ENCODE measurements around the genes PEAK1 and MORF4L1.

- PRO-cap, 3 experiments = no peak in any of the 3 experiments
- RAMPAGE, long total RNA, 4 experiments = no peak in any of the 4 experiments
- RRBS = no CpG with 5 or more reads among the region's 4 CpGs
These were observed 47.2 kb downstream of the PEAK1 start for GRCh38 chr15:77372603-77373183.

DNA sequence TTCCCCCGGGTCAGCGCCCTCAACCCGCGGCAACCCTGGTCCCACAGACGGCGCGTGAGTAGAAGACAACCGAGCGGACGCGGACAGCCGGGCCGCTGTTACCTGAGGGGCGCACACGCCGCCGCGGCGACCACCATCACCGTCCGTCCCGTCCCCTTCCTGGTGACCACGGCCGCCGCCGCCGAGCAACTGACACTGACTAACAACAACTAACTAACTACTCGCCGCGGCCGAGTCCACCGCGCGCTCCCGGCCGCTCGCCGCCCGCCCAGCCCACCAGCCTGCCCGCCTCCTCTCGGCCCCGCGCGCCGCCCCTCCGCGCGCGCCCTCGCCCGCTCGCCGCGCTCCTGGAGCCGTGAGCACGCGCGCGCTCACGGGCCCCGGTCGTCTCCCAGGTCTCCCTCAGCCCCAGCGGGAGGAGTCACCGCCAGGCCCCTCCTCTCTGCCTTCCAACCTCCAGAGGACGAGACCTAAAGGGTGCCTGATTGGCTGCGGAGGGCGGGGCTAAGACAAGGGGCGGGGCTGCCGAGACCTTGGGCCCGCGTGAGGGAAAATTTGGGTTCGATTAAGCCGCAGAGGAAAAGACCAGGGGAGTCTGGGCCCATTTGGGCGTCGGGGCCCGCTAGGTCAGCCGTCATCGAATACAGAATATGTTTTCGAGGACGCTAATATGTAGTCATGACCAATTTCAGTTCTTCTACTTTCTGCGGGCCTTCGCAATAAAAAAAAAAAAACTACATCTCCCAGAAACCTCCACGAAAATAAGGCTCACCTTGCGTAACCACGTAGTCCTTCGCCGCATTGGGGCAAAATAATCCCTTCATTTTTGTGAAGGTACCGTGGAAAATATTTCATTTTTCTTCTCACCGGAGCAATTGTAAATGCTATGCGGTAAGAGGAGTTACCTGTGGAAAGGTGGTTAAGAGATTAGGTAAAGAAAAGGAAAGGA is at the start of gene PEAK1:
TSS of gene PEAK1 (minus strand) at position 201 of the 949 bp plus-strand sequence.
- PRO-cap, 3 experiments = peak in 3 of 3 experiments; most common plus-strand start position 46 of the sequence (in 3); most common minus-strand start position 191 of the sequence (in 2)
- RAMPAGE, long total RNA, 4 experiments = start-site peak on the plus strand in 3 of 4 experiments, centred at positions 556 to 825 of the sequence, 36 to 290 reads per replicate; start-site peak on the minus strand in 2 of 4 experiments, centred at positions 219 to 232 of the sequence, 118 to 238 reads per replicate
- RRBS = 1% methylated on average over 9 of the region's 90 CpGs

GRCh38 chr15:77486919-77487554 is 66.3 kb downstream of the HMG20A start:
- PRO-cap, 3 experiments = peak in 1 of 3 experiments; most common plus-strand start chr15:77487255 (in 1); most common minus-strand start chr15:77487021 (in 1)
- RAMPAGE, long total RNA, 4 experiments = no peak in any of the 4 experiments
- RRBS = no CpG with 5 or more reads among the region's 6 CpGs

GRCh38 chr15:77495702-77496350 is 75.1 kb downstream of the HMG20A start:
- PRO-cap, 3 experiments = peak in 1 of 3 experiments; most common plus-strand start chr15:77496018 (in 1)
- RAMPAGE, long total RNA, 4 experiments = no peak in any of the 4 experiments
- RRBS = no CpG with 5 or more reads among the region's 10 CpGs

- PRO-cap, 3 experiments = no peak in any of the 3 experiments
- RAMPAGE, long total RNA, 4 experiments = no peak in any of the 4 experiments
- RRBS = 5% methylated on average over 3 of the region's 25 CpGs
These were observed 76.4 kb downstream of the HMG20A start for GRCh38 chr15:77496656-77497826.

- PRO-cap, 3 experiments = no peak in any of the 3 experiments
- RAMPAGE, long total RNA, 4 experiments = no peak in any of the 4 experiments
- RRBS = no CpG with 5 or more reads among the region's 18 CpGs
These were observed 185.5 kb upstream of the LINGO1 start for GRCh38 chr15:77818223-77818654.

DNA sequence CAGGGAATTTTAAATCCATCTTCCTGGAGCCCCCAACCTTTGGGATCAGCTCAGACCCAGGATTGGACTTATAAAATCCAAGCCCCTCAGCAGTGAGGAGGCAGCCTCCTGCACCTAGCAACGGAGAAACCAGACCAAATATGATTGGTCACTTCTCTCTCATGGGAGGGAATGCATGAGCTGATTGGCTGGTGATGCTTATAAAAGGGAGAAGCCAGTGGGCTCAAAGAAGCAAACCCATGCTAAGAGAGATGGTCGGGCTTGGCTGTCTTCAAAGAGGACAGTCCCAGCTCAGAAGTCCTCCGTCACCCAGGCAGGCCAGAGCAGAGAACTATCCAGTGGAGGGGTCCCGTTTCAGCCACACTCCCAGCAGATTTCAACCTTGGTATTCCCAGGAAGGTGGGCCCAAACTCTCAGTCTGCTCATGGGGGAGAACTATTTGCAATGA is 203.7 kb upstream of the LINGO1 start:
- PRO-cap, 3 experiments = no peak in any of the 3 experiments
- RAMPAGE, long total RNA, 4 experiments = no peak in any of the 4 experiments
- RRBS = no CpG with 5 or more reads among the region's 4 CpGs

GRCh38 chr15:78003823-78004536 is 73.5 kb downstream of the TBC1D2B start:
- PRO-cap, 3 experiments = no peak in any of the 3 experiments
- RAMPAGE, long total RNA, 4 experiments = no peak in any of the 4 experiments
- RRBS = no CpG with 5 or more reads among the region's 16 CpGs

DNA sequence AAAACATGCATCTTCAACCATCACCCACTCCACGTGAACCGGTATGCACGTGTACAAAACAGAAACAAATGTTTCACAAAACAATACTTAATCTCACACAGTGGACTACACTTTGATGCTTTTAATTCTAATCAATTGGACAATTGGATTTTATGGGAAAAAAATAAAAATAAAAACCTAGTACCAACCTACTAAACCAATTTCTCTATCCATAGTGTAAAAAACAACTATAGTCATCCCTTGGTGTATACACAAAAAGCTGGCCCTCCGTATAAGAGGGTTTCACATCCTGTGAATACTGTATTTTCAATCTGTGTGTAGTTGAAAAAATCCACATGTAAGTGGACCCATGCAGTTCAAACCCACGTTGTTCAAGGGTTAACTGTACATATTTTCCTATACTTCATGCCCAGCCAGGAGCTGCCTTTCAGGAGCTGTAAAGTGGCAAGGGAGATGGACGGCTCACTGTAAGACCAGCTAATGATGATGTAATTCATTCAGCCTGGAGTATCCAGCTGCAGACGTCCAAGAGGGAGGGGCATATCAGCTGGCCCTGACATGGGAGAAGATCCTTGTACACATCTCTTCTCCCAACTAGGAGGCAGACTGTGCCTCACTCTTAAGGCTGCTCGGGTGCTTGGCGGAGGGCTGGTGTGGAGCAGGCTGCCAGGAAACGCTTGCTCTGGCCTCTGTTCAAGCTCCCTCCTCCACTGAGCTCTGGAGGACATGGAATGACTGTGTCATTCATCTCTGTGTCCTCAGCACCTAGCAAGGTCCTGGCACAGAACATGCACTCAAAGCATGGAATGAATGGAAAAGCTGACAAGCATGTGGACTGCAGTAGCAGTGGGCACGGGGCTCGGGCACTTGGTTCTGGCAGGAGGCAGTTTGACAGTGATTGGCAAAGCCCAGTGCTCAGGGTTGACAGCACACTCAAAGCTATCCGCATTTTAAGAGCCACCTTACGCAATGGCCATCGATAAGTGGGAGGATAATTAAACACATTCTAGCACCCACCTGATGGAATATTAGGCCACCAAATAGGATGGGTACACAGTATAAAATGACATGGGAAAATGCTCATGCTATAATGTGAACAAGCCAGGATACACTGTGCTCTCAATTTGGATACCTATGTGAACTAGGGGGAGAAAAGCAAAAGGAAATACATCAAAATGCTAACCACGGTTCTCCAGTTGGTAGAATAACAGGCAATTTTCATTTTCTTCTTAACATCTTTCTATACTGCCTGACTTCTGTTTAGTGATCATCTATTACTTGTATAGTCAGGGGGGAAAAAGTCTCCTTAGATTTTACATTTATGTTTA is 72.5 kb downstream of the TBC1D2B start:
- PRO-cap, 3 experiments = peak in 3 of 3 experiments; most common plus-strand start position 616 of the sequence (in 3); most common minus-strand start position 303 of the sequence (in 1)
- RAMPAGE, long total RNA, 4 experiments = no peak in any of the 4 experiments
- RRBS = no CpG with 5 or more reads among the region's 16 CpGs

DNA sequence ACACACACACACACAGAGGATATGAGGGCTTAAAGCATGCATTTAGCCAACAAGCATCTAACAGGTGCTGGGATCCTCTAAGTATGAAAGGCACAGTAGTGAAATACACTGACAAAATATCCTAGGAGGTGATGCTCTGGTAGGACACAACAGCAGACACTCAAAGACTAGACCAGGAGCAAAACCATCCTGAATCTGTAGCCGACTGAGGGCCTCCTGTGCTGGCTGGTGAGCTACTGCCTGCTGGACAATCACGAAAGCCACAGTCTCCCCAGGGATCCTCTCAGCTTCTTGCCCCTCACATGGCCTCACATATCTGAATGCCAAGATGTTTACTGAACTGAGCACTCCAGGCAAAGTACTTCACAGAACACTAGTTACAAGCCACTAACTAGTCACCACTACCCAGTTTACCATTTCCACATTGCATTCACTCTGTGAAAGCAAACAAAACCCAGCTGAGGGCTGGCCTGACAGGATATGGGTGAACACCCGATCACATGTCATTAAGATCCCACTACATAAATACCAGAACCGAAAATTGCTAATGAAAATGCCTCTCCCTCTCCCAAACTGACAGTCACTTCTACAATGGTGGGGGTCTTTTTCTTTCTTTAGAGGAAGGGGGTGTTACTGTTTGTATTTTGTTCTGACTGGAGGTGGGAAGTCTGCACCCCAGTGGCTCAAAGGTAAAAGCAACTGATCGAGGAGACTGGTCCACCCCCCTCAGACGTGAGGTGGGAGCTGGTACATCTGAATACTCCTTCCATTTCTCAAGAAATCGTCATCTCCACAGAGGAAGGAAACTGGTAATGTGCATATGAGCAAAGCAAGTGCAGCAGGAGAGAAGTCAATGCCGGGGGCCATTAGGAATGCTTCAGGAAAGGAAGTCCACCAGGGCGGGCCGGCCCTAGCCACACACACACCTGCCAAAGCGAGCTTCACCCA is 8.8 kb downstream of the TBC1D2B start:
- PRO-cap, 3 experiments = peak in 2 of 3 experiments; most common plus-strand start position 550 of the sequence (in 2); most common minus-strand start position 415 of the sequence (in 1)
- RAMPAGE, long total RNA, 4 experiments = no peak in any of the 4 experiments
- RRBS = no CpG with 5 or more reads among the region's 11 CpGs

GRCh38 chr15:78497998-78498437 is 9.4 kb upstream of the HYKK start:
- PRO-cap, 3 experiments = no peak in any of the 3 experiments
- RAMPAGE, long total RNA, 4 experiments = no peak in any of the 4 experiments
- RRBS = no CpG with 5 or more reads among the region's 6 CpGs

DNA sequence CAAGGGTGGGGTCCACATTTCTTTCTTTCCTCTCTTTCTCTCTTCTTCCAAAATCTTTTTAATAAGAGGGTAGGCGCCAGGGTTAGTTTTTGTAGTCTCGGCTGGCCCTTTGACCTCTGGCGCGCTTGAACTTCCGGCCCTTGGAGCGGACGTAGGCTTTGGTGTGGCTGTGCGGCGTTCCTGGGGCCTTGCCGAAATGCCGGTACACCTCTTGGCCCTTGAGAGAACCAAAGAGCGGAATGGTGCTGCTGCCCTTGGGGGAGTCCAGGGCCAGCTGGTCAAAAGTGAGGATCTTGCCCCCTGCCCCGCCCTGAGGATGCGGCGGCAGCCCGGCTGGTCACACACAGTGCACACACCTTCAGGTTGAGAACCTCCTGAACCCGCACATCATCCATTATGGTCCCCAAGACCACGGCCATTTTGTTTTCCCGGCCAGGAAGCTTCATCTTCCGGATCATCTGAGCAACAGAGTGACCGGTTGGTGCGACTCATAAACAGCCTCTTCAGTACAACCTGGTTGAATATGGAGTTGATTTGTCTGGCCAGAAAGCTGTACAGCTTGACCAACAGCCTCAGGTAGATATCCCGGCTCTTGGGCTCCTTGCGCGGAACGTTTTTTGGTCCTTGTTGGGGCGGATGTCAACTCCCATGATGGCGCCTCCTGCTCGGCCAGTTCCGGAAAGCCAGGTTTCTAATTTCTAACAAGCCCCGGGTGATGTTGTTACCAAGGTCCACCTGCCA is 20.1 kb upstream of the CHRNB4 start:
- PRO-cap, 3 experiments = no peak in any of the 3 experiments
- RAMPAGE, long total RNA, 4 experiments = no peak in any of the 4 experiments
- RRBS = 92% methylated on average over 8 of the region's 31 CpGs

GRCh38 chr15:78727599-78728018 is 83.7 kb downstream of the ADAMTS7 start:
- PRO-cap, 3 experiments = no peak in any of the 3 experiments
- RAMPAGE, long total RNA, 4 experiments = no peak in any of the 4 experiments
- RRBS = no CpG with 5 or more reads among the region's 5 CpGs

- PRO-cap, 3 experiments = no peak in any of the 3 experiments
- RAMPAGE, long total RNA, 4 experiments = no peak in any of the 4 experiments
- RRBS = no CpG with 5 or more reads among the region's 2 CpGs
These were observed 3.4 kb downstream of the ADAMTS7 start for GRCh38 chr15:78807926-78808180.

DNA sequence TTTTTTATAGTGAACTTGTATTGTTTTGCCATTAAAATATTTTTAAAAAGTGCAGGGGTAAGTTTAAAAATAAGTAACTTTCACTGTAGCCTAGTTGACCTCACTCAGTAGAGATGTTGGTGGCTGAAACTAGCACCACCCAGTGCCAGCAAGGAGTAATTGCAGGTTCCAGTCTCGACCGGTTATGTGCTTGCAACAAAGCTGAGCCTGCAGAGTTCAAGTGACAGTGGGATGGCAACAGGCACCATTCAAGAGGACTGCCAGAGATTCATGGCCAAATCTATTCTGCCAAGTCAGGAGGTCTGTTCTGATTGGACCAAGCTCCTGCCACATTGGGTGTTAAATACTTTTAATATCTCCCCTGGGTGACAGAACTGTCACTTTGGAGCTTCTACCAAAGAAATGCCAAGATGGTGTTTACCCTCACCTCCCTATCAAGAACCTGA is 2.7 kb downstream of the ADAMTS7 start:
- PRO-cap, 3 experiments = no peak in any of the 3 experiments
- RAMPAGE, long total RNA, 4 experiments = no peak in any of the 4 experiments
- RRBS = no CpG with 5 or more reads among the region's 2 CpGs

DNA sequence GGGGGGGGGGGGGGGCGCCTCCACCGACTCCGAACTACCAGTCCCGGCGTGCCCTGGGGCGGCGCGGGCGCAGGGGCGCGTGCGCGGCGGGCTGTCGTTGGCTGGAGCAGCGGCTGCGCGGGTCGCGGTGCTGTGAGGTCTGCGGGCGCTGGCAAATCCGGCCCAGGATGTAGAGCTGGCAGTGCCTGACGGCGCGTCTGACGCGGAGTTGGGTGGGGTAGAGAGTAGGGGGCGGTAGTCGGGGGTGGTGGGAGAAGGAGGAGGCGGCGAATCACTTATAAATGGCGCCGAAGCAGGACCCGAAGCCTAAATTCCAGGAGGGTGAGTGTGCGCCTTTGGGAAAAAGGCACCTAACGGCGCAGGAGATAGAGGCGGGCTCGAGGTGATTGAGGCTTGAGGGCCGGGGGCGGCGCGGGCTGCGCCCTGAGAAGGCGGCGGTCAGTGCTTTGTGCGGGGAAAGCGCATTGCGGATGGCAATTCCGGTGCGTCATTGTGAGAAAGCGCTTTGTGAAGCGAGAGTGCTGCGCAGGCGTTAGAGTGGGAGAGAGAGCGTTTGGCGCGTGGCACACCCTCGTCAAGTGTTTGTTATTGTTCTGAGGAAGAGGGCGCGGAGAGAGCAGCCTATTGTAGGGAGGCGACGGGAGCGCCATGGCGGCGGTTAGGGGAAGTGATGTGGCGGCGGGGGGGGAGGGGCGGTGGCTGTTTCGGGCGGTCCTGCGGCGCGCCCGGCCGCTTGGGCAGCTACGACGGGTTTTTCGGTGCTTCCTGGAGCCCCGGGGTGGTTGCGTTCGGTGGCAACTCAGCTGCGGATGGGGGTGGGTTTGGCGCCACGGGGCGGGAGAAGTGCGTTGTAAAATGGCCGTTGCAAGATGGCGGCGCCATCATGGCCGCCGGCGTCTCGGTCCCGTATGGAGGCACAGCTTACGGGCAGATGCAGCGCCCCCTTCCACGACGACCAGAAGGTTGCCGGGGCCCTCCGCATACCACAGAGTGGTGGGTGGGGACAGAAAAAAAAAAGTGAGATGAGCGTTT is at the start of gene MORF4L1:
TSS of gene MORF4L1 (plus strand) at position 154 of the 1,032 bp plus-strand sequence.
- PRO-cap, 3 experiments = peak in 3 of 3 experiments; most common plus-strand start position 237 of the sequence (in 3); most common minus-strand start position 141 of the sequence (in 2)
- RAMPAGE, long total RNA, 4 experiments = start-site peak on the plus strand in 4 of 4 experiments, centred at positions 259 to 408 of the sequence, 784 to 3,256 reads per replicate
- RRBS = under 1% methylated on average over 45 of the region's 103 CpGs

DNA sequence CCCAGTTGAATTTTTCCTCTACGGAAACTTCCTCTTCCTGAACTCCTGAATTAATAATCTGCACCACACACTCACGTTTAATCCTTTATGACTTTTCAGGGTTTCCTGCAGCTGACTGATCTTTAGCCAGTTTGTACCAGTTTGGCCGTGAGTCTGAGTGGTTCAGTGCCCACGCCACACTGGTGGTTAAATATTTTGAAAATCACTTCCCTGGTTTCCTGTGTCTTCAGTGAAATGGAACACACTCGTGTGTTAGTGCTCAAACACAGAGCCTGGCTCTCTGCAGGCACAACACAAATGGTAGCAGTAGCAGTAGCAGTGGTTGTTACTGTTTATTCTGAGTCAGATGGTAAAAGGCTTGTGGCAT is 6.6 kb upstream of the CTSH start:
- PRO-cap, 3 experiments = no peak in any of the 3 experiments
- RAMPAGE, long total RNA, 4 experiments = no peak in any of the 4 experiments
- RRBS = no CpG with 5 or more reads among the region's 5 CpGs

DNA sequence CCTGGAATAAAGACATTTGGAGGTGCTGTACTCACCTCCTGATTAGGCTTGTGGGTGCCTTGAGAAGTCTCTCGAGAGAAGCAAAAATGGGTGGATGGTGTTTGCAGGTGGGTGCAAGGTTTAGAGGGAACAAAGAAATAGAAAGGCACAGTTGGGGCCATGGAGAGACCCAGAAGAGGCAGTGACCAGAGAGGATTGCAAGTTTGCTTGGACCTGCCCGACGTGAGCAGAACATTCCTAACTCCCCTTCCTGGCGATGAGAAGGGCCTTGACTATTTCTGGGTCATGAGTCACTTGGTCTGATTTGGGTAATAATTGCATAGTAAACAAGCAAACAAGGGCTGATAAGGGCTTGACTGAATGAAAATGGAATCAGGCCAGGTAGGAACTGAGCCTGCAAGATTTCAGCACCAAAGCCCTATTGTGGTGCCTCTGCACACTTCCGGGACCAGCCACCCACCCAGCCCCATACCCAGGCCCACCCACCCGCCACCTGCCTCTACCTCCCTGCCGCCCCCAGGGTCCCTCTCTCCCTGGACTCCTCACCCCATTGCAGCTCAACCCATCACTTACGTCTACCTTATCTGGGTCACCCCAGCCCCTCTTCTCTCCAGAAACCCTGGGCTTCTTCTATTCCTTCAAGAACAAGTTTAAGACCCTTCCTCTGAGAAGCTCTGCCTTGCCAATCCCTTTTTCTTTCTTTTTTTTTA is 7.1 kb upstream of the CTSH start:
- PRO-cap, 3 experiments = peak in 1 of 3 experiments; most common minus-strand start position 209 of the sequence (in 1)
- RAMPAGE, long total RNA, 4 experiments = no peak in any of the 4 experiments
- RRBS = no CpG with 5 or more reads among the region's 8 CpGs

GRCh38 chr15:78985876-78986331 is 41.1 kb upstream of the CTSH start:
- PRO-cap, 3 experiments = no peak in any of the 3 experiments
- RAMPAGE, long total RNA, 4 experiments = no peak in any of the 4 experiments
- RRBS = no CpG with 5 or more reads among the region's 3 CpGs

DNA sequence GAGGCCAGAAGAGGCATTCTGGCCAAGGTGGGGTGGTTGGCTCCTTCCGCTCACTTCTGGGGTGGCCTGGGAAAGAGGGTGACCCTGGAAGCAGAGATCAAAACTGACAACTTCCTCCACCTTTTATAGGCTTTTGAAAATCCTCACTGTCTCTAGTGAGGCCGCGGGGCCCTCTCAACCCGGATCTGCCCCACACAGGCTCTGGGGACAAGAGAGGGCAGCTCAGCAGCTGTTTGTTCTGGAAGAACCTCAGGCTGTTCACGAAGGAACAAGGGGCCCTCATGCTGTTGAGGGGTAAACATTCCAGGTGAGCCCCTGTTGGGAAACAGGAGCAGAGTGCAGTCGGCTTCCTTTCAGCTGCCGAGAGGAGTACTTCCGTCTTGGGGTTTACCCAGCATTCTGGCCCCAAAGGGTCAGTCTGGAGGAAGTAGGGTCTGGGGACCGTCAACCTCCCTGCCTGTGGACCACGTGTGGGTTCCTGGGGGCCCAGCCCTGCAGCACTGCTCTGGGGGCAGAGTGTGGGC is 49.0 kb upstream of the CTSH start:
- PRO-cap, 3 experiments = peak in 1 of 3 experiments; most common plus-strand start position 416 of the sequence (in 1); most common minus-strand start position 401 of the sequence (in 1)
- RAMPAGE, long total RNA, 4 experiments = no peak in any of the 4 experiments
- RRBS = no CpG with 5 or more reads among the region's 10 CpGs

Data from adrenal gland (tissue), 7 donors.